SJSA1 (cell line): ENCODE measurements around the gene B4GALT2.

DNA sequence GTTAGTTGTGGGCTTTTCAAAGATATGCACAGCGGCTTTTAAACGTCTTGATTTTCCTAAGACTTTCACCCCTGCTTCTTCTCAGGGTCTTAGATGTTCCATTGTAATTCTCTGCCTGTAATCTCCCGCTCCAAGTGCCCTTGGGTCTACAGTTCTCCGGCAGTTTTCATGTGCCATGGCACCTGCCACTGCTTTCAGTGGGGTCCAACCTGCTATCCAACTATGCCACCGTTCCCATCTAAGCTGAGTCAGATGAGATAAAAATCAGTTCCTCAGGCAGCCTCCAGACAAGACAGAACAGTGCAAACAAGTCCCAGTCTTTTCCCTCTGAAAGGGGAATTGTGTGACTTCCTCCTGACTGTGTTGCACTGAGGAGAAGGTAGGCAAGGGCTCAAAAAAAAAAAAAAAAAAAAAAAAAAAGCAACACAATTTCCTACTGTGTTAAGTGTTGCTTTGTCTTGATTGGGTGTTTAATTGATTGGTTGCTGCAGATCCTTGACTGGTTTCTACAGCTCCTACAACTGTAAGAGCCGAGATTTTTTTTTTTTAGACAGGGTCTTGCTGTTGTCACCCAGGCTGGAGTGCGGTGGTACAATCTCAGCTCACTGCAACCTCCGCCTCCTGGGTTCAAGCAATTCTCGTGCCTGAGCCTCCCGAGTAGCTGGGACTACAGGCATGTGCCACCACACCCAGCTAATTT is 26.4 kb upstream of the CFAP144 start:
- RAMPAGE, long total RNA, result no peak

DNA sequence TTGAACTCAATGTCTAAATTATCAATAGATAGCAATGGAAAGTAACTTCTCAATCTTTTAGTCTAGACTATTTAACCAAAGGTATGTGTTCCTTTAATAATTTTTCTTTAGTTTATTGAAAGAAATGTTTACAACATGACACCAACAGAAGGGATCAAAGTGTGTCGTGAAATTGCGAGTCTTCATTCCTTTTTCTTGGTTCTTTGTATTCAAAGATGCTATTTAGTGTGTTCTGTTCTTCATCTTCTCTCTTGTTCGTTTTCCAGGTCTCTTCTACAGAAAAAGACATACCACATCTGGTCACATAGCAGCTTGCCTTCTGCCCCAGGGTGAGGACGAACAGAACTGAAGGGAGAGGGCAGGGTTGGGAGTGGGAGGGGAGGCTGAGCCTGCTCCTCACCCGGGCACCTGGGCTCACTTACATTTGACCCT is 7.9 kb downstream of the EBNA1BP2 start:
- RAMPAGE, long total RNA, result no peak

- RAMPAGE, long total RNA, result no peak
These were observed 48.4 kb upstream of the TMEM125 start for GRCh38 chr1:43221225-43221849.

DNA sequence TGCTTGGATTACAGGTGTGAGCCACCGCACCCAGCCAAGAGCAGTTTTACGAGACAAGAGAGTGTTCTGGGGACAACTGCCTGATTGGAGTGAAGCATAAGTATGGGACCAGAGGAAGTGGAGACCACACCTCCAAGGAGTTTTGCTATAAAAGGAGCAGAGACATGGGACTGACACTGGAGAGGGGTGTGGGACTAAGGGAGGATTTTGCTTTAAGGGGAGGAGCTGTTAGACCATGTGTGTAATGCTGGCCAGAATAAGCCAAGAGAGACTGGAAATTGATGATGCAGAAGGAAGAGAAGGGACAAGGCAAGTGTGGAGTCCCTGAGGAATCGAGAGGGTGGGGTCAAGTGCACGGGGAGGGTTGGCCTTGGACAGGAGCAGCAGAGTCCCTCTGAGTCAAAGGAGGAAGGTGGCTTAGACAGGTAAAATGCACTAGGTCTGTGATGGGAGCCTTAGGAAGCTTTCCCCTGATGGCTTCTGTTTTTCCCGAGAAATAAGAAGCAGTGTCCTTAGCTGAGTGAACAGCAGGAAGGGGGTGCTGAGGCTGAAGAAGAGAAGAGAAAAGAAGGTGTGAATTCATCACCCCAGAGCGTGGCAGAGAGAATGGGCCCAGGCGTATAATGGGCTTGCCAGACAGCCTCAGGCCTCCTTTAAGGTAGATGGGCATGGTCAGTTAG is 5.0 kb upstream of the C1orf210 start:
- RAMPAGE, long total RNA, result no peak

DNA sequence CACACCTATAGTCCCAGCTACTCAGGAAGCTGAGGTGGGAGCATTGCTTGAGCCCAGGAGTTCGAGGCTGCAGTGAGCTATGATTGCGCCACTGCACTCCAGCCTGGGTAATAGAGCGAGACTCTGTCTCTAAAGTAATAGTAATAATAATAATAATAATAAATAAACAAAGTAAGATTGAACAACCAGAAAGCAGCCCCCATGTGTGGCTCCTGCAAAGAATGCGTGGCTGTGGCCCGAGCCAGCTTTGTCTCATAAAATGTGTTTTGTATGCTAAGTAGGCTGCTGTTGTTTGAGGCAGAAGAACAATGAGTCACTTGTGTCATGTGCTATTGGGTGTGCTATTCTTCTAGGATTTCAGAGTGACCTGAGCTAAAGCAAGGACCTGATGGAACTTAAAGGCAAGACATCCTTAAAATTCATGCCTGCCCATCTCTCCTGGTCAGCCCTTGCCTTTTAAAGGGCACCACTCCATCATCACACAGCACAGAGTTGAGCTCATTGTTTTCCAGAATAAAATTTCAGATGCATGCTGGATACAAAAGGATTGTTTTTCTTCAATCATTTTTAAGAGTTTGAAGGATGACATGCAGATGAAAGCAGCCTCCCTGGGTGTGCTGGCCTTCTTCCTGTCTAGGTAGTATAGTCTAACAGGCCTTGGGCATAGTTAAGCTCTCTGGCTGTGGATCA is 6.4 kb upstream of the TIE1 start:
- RAMPAGE, long total RNA, result no peak

DNA sequence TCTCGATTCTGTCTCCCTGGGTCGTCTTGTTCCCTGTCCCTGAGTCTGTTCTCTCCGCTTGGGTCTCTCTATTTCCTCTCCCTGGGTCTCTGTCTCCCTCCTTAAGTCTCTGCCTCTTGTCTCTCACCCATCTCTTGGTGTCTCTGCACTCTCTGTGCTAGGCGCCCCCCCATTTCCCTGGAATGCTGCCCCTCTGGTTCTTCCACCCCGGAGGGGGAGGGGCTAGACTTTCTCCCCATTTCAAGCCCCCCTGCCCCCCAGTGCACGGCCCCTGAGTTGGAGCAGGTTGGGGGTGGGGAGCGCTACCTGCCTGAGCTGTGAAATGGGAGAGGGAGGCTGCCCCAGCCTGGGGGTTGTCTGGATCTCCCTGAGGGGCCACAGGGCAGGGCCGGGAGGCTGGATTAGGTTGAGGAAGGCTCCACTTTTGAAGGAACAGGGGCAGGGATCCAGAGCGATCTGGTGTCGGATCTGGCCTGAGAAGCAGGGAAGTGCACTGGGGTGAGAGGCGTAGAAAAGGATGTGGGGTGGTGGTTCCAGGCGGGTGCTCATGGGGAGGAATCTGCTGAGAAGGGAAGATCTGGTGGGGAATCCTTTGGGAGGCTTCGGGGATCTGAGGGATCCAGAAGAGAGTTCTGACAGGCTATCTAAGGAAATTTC is 1.5 kb downstream of the PTPRF start:
- RAMPAGE, long total RNA, result no peak

DNA sequence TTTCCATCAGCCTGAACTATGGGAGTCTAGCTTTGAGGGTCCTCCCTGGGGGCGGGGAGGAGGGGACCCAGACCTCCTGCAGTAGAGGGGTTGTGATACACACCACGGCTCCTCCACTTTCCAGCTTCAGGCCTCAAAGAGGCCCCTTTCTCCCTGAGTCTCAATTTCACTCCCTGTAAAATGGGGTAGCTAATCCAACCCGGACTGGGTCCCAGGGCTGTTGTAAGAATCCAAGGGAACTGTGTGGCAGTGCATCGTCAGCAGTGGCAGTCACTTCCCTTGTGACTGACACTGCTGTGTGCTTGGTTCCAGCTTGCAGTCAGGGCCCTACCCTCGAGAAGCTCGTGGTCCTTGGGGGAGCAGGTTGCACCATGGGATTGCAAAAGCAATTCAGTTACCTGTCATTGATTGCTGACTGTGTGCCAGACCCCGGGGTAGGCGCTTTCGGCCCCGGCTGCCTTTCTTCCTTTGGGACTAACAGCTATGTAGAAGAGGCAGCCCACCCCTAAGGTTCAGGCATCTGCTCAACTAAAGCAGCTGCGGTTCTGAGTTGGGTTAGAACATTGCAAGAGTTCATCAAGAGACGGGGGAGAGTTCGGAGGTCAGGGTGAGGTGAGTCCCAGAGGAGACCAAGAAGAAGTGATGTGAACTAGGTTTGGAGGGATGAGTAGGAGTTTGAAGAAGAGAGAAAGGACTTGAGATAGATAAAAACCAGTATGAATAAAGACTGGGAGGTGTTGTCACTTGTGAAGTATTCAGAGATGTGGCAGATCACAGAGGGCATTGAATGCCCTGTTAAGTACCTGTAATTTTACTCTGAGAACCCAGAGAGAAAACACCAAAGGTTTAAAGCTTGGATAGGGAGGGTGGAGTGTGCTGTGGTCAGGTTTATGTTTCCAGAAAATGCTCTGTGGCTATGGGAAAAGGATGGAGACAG is 3.0 kb downstream of the PTPRF start:
- RAMPAGE, long total RNA, result no peak

GRCh38 chr1:43554162-43554674 is 23.5 kb downstream of the PTPRF start:
- RAMPAGE, long total RNA, result no peak

DNA sequence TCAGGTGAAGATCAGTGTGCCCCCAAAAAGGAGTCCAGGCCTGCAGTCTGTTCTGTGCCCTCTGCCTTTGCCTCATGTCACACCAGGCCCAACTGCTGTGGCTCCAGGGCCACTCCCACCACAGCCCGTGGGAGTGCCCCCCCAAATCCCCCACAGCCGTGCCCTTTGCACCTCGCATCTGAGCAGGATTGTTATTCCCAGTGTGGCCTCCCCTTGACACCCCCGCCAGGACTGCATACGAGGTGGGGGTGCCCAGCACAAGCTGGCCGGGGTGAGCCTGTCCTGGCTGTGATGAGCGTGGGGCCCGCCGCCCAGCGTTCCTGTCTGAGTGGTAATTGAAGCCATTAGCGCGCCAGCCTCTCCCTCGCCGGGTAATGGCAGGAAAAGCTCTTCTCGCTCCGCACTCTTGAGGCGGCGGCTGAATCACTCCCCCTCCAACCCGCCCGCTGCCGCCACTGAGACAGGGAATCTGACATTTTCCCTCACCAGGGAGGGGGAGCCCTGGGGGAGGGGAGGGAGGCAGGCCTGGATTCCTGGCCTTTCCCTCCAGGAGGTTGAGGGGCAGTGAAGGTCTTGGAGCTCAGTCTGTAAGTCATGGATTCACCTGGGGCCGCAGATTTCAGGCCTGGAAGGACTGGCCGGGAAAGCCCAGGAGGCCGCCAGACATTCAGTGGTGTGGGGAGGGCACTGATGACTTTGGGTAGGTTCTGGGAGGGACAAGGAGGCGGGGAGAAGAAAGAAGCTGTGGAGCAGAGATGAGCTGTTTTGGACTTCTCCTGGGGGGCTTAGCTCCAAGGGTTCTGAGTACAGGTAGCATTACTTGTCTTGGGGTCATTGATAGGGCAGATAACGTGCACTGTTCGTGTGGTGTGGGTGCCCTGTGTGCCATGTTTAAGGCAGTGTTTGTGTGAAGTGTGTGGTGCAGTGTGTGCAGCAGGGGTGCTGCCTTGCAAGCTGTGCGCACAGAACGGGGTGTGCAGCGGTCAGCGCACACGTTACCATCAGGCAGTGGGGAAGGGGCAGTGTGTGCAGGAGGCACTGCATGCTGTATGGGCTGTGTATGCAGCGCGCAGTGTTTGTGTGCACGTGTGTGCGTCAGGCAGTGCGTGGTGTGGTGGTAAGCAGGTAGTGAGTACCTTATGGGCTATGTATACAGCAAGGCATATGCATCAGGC is 28.0 kb downstream of the PTPRF start:
- RAMPAGE, long total RNA, result no peak

GRCh38 chr1:43760869-43761482 is 53.6 kb downstream of the ST3GAL3 start:
- RAMPAGE, long total RNA, result no peak

DNA sequence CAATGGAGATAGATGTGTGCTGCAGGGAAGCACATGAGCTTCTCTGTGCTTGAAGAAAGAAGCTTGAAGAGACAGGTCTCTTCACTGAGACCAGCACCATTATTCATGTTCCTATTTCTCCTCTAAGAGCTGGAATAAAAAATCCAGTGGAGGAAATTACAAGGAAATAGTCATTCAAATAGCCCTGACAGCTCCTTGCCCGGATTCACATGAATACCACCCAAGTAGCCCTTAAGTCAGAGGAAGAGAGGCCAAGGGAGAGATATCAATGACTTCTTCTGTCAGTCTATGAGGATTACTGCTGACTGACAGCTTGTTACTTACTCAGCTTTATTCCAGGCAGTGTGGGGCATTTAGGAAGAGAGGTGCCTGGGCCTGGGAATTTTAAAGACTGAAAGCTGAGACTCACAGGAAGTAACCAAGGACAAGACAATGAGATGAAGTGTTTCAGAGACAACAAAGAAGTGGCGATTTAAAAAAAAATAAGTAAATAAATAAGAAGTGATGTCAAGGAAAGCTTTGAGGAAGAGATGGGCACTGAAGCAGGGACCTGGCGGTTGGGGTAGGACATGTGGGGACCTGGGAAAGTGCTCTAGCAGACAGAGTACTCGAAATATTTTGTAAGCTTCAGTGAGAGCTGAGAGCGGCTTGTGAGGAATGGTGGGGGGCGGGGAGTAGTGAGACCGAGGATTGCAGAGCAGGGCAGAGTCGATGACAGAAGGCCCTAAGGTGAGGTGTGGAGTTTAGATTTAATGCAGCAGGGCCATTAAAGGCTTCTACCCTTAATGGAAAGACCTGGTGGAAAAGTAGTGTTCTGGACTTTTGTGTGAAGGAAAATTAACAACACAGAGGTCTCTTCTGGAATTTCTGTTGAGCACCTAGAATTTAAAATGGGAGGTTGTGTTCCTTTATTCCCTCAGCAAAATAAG is 58.9 kb downstream of the ST3GAL3 start:
- RAMPAGE, long total RNA, result no peak

DNA sequence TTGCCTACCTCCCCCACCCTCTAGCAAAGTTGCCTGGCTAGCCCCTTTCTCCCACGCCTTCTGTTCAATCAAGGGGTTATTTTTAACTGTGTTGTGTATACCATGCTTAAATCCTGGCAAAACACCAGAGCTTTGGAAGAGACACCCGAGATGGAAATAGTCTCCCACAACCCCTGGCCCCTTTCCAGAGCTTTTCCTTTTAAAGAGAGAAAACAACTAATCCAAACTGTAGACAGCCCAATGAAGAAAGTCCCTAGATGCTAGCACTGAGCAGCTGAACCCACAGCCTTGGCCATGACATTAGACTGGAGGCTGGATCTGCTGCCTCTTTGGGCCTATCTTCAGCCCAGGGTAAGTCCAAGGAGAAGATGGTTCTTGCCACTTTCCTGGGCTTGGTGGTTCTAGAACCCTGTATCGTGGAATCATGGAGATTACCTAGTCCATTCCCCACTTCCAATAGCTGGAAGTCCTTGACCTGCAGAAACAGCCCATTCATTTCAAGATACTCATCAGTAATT is 64.8 kb upstream of the ARTN start:
- RAMPAGE, long total RNA, result no peak

GRCh38 chr1:43971260-43971974 is 1.6 kb downstream of the DPH2 start:
- RAMPAGE, long total RNA, result no peak

- RAMPAGE, long total RNA, result no peak
These were observed at the start of gene B4GALT2 for GRCh38 chr1:43978539-43979618. B4GALT2 (plus strand) TSS chr1:43979210.

GRCh38 chr1:43992354-43992960 is 1.1 kb downstream of the CCDC24 start:
- RAMPAGE, long total RNA, result no peak

- RAMPAGE, long total RNA, result no peak
These were observed 37.2 kb upstream of the SLC6A9 start for GRCh38 chr1:44068369-44069033.

DNA sequence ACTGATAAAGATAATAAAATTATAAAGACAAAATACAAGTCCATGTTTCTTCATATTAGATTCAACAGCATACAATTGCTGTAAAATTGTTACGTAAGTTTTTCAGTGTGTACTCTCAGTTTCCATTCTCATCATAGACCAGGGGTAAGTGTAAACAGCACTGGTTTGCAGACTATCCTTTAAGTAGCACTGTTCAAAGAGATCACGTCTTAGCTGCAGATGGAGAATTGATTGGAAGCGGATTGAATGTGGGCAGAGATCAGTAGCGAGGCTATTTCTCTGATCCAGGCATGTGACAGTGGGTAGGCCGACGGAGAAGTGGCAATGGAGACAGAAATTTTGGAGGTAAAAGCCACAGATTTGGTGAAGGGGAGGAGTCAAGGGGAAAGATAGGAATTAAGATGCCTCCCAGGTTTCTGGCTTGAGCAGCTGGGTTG is 3.8 kb downstream of the DMAP1 start:
- RAMPAGE, long total RNA, result no peak

- RAMPAGE, long total RNA, result no peak
These were observed 54.5 kb downstream of the DMAP1 start for GRCh38 chr1:44267790-44268174.

DNA sequence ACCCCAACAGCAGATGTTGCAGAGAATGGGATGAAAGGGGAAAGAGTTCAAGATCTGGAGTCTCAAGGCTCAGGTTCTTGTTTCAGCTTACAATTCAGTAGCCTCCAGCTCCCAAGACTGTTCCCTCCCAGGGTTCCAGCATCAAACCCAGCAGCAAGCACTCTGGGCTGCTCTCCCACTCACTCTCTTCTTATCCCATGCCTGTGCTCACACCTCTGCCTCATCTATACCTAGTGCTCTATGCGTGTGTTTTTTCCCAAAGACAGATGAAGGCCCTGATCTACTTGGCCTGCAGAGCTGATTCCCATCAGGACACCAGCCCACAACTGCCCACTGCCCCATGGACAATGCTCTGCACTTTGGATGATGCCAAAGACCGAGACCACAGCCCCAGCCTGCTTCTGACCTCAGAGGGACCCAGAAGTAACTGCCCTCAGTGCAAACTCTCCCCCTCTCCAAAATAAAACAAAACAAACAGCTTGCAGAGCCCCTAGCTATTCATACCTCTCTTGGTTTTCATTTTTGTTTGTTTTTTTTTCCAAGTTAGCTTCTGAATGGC is 61.4 kb downstream of the DMAP1 start:
- RAMPAGE, long total RNA, result no peak

DNA sequence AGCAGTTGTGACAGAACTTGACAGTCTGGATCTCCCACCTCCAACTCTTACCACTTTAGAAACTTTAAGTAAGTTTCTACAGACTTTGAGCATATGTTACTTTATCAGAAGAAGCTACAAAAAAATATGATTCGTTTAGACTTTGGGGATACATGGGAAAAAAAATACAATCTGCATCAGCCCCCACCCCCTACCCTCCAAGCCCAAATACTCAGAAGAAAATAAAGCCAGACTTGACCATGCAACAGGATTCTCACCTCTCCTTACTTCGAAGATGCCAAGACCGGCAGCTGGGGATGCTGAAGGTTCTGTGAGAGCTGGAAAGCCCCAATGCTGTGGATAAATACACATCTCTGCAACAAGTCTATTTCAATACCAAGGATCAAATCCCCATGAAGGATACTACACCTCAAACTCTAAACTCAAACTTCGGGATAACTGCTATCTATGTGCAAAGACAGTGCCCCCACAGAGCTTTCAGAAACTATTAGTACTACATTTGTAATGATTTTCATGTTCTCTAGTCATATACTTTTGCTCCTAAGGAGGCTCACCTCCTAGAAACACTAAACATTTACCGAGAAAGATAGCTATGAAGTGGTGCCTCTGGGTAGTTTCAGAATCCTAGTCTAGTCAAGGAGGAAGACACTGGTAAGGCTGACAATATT is 2.3 kb downstream of the ERI3 start:
- RAMPAGE, long total RNA, result no peak